Epithelial cell of proximal tubule (primary cell): ENCODE measurements around the gene POLR1A.

DNA sequence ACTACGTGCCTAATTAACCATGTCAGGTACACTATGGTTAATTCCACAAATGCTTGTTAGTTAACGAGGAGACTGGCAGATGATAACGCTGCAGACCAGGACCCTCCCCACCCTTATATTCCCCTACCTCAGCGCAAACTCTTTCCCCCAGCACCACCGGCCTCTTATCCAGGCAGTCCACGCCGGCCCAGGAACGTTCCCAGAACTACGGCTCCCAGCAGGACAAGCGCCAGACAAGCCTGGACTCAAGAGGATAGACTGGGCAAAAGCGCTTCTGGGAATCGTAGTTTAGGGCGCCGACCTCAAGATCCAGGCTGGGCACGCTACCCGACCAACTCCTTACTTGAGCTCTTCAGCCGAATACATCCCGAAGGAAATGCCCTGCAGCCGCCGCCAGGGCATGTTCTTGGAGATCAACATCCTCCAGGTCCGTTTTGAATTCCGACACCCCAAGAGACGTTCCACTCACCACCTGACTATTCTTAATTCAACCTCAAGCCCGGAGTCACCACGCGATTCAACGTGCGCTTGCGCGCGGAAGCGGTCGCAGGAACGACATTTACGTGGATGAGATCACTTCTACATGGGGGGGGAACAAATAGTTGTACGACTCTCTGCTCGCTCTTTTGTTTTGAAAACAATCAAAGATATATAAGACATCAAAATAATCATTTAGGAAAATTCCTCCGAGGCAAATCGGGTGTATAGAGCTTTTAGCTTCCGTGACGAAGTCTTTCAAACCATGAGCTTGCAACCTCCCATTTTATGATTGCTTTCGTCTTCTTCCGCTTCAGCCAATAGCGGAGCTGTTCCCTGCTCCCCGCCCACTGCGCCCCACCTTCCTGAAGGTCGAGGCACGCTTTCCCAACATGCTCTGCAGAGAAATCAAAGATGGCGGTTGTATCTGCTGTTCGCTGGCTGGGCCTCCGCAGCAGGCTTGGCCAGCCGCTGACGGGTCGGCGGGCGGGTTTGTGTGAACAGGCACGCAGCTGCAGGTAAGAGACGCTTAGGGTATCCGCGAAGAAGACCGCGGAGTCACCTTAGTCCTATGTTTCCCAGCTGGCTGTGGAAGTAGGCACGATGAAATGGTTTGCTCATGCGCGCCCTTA is at the start of gene POLR1A:
POLR1A (minus strand) TSS at position 530 of the 1,109 bp plus-strand sequence.
- RAMPAGE, long total RNA, result start-site peak on the plus strand centred at position 876 of the sequence, 19 bp wide, 621 and 84 reads in 2 replicates
- RRBS, result no CpG with 5 or more reads among the region's 65 CpGs

DNA sequence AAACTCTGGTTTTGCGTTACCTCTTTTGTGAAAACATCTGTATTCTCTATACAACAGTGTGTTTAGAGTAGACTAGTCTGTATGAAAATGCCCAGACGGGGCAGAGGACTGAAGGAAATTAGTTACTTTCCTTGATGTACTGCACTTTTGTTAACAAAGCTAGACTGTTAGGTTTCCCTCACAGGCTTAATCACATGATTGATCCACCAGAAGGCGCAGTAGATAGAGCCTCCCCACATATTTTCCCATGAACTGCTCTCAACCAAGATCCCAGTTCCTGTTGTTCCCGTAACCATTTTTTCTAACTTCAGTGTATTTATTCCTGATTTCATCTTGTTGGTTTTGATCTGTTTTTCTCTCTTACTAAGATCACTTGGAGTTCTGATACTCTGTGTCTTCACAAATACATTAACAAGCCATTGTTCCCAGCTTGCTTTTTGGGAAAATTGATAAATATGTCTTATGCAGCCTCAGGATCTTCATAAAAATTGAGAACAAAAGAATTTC is 2.7 kb downstream of the MRPL35 start:
- RAMPAGE, long total RNA, result no peak
- RRBS, result no CpG with 5 or more reads among the region's 4 CpGs

DNA sequence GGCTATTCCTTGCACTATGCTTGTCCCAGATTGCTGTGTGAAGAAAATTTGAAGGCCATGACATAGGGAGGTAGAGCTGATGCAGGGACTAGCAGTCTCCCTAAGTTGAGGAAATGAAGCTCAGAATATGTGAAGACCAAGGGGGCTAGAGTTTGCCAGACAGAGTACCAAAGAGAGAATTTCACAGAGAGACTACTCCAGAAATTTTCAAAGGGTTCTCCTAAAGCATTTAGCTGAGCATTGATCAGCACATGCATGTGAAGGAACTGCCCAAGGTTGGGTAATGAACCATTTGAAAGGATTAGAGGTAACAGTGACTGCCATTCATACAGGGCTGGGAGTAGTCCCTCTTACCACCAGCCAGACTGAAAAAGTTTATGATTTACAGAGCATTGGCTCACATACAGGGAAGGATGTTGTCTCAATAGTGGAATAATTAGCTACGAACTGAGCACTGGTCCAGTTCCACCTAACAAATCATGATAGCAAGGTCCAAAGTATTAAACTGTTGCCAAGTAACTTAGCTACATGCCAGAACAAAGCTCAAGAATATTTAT is 25.4 kb upstream of the RNF103 start:
- RAMPAGE, long total RNA, result no peak
- RRBS, result no CpG with 5 or more reads among the region's 1 CpG

GRCh38 chr2:86689926-86690235 is 30.2 kb upstream of the RMND5A start:
- RAMPAGE, long total RNA, result no peak

DNA sequence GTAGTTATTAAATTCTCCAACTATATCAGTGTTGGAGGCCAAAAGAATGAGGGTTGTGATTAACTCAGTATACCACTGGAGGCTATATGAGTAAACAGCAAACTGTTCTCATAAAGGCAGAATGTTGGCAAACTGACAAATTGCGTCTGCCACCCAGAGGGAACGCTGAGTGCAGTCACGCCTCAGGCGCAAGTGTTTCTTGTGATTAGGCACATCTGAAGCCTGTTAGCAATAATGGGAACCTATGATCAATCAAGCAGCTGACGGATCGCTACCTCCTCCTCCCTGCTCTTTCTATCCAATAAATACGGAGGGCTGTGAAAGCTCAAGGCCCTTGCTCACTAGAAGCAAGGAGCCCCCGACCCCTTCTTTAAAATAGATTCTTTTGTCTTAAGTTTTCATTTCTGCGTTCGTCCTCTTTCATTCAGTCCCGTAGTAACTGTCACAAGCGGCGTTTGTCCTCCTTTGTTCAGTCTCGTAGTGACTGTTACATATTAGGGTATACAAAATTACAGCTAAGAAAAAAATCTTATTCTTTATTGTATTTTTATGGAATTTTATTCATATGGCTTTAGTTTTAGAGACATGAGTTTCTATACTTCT is 16.3 kb upstream of the RMND5A start:
- RAMPAGE, long total RNA, result no peak
- RRBS, result no CpG with 5 or more reads among the region's 14 CpGs

- RAMPAGE, long total RNA, result no peak
- RRBS, result no CpG with 5 or more reads among the region's 41 CpGs
These were observed 862 bp downstream of the RMND5A start for GRCh38 chr2:86720909-86721397.

GRCh38 chr2:86747981-86748403 is 27.9 kb downstream of the RMND5A start:
- RAMPAGE, long total RNA, result no peak

- RAMPAGE, long total RNA, result no peak
- RRBS, result no CpG with 5 or more reads among the region's 13 CpGs
These were observed 24.4 kb downstream of the CD8B start for GRCh38 chr2:86837248-86837667.

GRCh38 chr2:87531983-87532666 is 215.8 kb upstream of the PLGLB2 start:
- RAMPAGE, long total RNA, result no peak
- RRBS, result no CpG with 5 or more reads among the region's 7 CpGs

DNA sequence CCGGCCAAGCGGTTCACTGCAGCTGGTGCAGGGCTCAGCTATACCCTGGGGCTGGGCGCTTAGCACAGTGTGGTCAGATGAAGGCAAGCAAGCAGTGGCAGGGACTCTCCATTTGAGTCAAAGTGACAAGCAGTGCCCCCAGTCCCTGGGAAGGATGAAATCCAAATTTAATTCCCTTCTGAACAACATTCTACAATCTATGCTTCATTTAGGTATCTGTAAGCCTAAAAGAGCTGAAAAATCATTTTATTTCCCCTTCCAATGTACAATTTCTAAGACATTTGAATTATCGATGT is 88.8 kb upstream of the PLGLB2 start:
- RAMPAGE, long total RNA, result no peak
- RRBS, result no CpG with 5 or more reads among the region's 4 CpGs

GRCh38 chr2:88165539-88166074 is 4.5 kb upstream of the THNSL2 start:
- RAMPAGE, long total RNA, result no peak

DNA sequence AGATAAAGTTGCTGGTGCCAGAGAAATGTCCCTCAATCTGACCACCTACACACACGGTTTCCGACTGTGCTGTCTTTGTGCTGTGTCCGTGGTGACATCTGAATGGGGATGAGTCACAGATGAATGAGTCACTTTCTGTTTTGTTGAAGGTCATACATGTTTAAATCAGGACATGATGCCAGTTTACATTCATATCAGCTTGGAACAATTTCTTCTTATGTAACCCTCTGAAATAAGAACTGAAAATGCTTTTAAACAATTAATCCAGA is 95.5 kb downstream of the THNSL2 start:
- RAMPAGE, long total RNA, result no peak
- RRBS, result no CpG with 5 or more reads among the region's 3 CpGs

GRCh38 chr2:88547797-88548049 is 23.3 kb downstream of the TEX37 start:
- RAMPAGE, long total RNA, result no peak

DNA sequence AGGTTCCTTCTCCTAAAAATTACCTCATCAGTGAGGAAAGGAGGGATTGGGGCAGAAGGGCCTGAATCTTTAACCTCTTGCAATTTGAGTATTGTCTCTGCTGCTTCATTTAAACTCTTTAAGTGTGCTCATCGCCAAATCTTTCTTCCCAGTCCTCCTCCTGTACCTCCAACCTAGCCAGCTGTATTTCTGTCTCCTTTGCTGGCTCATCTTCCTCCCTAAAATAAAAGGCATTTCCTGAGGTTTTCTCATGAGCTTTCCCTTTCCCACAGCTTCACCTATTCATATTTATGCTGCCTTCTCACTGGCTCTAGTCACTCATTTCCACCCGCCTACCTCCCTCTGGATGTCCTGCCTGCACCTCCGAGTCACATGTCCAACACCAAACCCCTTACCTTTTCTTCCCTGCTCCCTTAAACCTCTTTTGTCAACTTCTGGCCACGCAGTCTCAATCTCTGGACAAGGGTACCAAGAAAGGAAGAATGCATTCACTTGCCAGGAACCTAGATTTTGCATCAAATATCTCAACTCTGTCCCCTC is 2.8 kb downstream of the EIF2AK3 start:
- RAMPAGE, long total RNA, result no peak
- RRBS, result no CpG with 5 or more reads among the region's 4 CpGs

DNA sequence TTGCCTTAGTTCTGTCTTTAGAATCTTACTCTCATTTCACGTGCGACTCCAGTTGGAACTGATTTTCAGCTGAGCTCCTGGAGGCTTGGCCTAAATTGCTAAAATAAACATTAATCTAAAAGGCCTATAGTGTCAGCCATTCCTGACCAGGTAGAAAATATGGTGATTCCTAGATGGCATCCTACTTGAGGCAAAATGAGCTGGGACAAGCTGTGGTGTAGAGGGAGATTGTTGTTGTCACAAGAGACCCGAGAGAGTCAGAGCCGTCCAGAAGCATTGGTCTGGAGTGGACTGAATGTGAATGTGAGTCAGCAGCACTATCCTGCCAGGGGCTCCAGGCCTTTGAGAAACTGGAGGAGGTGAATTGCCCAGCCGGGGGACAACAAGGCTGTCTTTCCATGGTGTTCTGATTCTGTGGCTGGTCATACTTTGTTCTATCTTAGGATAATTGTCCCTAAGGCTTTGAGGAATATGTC is 29.3 kb upstream of the EIF2AK3 start:
- RAMPAGE, long total RNA, result no peak
- RRBS, result no CpG with 5 or more reads among the region's 5 CpGs

- RAMPAGE, long total RNA, result no peak
- RRBS, result no CpG with 5 or more reads among the region's 5 CpGs
These were observed 45.8 kb downstream of the RPIA start for GRCh38 chr2:88737309-88737683.

DNA sequence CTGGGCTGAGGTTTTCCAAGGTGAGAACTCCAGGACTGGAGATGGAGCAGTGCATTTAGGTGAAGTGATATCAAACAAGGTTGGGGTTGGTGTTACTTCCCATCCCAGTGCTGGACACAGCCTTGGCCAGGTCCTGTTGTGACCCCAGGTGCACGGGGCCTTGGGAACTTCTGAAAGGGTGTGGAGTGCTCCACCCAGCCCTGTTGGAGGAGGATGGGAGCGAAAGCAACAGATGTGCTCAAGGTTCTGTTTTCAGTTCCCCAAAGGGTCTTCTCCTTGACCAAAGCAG is 154.2 kb downstream of the RPIA start:
- RAMPAGE, long total RNA, result no peak
- RRBS, result no CpG with 5 or more reads among the region's 2 CpGs

GRCh38 chr2:88857751-88858958 is 166.7 kb downstream of the RPIA start:
- RAMPAGE, long total RNA, result no peak
- RRBS, result no CpG with 5 or more reads among the region's 10 CpGs

GRCh38 chr2:89010374-89010738 is 318.9 kb downstream of the RPIA start:
- RAMPAGE, long total RNA, result no peak
- RRBS, result no CpG with 5 or more reads among the region's 4 CpGs

- RAMPAGE, long total RNA, result no peak
- RRBS, result no CpG with 5 or more reads among the region's 6 CpGs
These were observed 394.0 kb downstream of the RPIA start for GRCh38 chr2:89085429-89086008.